GM12891 (cell line): ENCODE measurements around a stretch of chr6.

DNA sequence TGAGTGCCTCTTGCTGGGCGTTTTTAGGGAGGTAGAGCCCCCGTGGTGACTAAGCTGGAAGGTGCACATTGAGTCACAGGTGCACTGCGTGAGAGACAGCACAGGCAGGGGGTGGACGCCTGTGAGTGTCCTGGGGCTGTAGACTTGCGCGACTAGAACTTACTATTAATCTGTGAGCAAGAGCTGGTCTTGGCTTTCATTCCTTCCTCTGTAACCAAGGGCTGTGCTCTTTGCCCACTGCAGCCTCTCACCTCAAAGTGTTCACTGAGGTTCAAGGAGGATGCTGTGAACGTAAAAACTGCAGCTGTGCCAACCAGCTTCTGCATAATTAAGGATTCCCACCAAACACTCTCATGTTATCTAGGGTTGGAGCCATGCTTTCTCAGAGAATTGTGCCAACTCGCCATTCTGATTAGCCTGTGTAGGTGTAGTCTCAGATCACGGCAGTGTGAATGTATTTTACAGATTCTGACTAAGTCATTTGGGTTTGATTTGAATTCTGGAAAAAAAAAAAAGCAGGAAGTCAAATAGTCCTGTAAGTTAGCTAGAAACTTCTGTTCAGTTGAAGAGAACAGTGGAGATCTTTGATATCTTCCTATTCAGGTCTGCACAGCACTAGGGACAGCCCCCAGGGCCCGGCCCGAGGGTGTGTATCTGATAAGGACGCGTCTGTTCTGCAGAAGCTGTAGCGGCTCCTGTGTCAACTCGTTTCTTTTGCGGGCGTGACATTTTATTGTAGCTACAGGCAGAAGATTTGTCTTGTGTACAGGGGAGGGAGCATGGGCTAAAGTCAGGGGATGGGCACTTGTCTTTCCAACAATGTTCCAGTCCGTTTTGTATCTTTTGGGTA, 12.1 kb downstream of the IRF4 start:
- RRBS: no CpG with 5 or more reads among the region's 18 CpGs

DNA sequence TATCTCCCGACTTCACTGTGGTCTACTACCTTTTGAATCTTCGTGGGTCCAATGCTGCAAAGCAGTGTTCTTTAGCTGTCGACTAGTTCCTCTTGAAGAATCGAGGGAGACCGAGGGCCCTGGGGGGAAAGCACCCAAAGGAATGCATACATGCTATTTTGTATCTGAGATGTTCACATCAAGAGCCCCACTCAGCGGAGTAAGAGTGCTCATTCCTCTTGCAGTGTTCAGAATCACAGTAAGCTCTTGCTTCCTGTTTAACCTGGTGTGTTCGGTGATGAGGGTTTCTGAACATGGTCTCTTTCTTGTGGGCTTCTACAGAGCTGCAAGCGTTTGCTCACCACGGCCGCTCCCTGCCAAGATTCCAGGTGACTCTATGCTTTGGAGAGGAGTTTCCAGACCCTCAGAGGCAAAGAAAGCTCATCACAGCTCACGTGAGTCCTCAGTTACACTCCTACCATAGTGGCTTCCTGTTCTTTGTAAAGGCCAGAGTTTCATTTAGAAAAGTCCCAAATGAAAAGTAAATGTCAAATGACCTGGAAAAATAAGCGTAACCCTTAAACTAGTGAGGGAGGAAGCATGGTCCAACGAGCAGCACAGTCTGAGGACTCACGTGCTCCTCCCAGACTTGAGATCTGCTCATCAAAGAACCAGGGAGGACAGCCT, 13.3 kb downstream of the IRF4 start:
- RRBS: no CpG with 5 or more reads among the region's 14 CpGs

DNA sequence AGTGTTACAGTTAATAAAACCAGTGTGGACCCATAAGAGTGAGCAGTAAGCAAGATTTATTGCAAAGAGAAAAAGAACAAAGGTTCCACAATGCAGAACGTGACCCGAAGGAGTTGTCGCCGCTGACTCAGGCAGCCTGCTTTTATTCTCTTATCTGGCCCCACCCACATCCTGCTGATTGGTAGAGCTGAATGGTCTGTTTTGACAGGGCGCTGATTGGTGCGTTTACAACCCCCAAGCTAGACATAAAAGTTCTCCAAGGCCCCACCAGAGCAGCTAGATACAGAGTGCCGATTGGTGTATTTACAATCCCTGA, 33.9 kb downstream of the IRF4 start:
- RRBS: no CpG with 5 or more reads among the region's 7 CpGs

DNA sequence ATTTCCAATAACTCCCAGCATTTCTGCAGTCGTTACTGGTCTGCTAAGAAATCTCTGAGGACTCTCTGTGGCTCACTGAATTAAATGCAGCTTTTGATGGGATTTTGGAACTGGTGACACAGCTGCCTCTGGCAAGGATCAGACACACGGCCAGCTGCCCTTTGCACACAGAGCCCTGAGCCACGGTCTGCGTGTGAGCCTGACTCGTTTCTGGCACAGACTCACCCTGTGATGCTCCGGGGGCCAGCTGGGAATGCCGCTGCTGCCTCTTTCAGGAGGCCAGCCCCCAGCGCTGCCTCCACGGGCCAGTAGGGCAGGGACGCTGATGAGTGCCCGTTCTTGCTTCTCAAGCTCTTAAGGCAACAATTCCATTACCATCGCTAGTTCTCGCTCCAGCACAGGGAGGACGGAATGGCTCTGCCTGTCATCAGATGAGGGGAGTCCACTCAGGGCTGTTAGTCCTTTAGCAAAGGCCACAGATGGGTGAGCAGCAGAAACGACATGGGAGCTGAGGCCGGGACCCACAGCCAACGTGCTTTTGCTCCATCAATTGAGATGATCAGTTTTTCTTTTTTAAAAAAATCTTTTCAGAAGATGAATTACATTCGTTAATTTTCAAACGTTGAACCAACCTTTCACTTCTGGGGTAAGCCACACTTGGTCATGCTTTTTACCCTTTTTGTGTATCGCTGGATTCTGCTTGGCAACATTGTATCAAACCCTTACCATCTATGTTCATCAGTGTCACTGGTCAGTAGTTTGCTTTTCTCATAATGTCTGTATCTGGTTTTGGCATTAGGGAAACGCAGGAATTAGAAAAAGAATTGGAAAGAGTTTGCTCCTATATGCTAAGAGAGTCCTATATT, 61.8 kb downstream of the IRF4 start:
- RRBS: no CpG with 5 or more reads among the region's 21 CpGs

DNA sequence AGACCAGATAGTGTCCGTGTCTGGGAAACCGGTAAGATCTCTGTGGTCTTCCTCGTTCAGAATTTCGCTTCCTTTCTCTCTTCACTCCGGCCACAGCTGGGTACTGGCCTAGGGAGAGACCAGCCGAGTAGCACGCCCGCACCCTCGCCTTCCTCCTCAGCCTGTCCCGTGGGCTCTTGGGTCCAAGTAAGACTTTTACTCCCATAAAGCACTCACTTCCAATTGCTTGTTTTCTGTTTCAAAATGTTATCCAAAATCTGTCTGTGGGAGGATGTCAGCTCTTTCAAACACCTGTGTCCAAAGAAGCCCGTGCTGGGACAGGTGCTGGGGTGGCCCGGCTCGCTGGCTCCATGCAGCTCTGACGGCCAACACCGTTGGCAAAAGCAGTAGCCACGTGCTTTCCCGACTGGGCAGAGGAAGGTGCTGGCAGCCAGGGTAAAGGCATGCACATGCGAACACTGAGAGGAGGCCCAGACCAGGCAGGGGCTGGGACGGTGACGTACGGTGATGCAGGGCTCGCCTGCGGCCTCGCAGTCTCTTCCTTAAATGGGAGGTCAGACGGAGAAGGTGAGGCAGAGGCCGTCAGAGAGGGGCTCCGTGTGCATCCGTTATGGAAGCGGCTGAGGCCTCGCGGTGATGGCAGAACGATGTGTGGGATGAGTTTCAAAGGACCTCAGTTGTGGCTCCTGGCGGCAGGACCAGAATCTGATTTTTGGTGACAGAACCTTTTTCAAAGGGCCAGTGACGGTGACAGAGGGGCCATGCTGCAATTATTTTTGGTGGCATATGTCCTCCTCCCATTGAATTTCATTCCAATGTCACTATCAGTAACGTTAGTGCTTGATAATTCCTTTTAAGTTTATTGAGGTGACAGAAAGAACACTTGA, 112.4 kb downstream of the IRF4 start:
- RRBS: no CpG with 5 or more reads among the region's 35 CpGs

GRCh38 chr6:1047943-1048172, 264.0 kb upstream of the FOXQ1 start:
- RRBS: no CpG with 5 or more reads among the region's 8 CpGs

- RRBS: no CpG with 5 or more reads among the region's 17 CpGs
Observed at GRCh38 chr6:1110975-1111703, 200.8 kb upstream of the FOXQ1 start.

DNA sequence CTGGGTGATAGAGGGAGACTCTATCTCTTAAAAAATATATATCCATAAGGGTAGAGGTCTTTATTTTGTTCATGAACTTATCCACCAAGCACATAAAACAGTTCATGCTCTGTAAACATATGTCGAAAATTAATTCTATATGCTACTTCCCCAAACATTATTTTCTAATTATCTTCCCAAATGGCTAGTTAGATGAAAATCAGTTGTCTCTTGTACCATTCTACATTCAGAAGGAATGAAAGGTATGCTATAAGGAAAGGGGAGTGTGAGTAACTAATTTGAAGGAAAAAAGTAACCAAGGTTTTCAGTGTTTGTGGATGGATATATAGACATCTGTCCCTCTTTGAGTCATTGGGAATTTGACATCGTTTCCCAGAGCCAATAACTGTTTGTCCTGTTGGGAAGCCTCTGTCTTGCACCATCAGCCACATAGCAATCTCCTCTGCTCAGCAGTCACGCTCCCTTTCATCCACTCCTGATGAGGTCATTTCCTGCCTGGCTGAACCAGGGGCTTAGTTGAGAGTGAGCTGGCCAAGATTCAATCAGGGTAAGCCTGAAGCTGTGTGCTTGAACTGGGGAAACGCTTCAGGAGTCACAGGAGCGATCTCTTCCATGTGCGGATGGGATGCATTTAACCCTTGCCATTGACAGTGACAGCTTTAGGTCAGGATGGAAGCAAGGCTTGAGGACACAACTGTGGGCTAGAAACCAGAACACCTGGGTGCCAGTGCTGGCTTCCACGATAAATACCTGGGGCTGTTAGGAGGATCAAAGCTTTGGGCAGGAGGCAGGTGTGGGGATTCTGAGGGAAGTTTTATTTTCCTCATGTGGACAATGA, 121.6 kb upstream of the FOXQ1 start:
- RRBS: no CpG with 5 or more reads among the region's 7 CpGs

DNA sequence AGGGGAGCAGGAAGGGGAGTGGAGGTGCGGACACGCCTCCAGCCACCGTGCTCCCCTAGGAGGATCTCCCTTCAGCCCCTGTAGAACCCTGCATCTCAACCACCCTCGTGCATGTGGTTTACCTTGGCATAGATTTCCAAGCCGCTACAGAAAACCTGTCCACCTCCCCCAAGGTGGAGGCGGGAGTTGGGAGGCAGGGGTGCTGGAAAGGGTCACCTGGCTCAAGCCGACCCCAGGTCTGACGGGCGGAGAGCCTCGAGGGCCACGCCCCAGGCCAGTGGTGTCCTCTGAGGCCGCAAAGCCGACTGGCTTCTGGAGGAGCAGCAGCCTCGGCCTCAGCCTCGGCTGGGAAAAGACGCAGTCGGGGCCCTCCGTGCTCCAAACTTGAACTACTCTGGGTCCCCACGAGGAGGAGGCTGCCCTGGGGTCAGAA, 6.4 kb upstream of the FOXF2 start:
- RRBS: no CpG with 5 or more reads among the region's 19 CpGs

DNA sequence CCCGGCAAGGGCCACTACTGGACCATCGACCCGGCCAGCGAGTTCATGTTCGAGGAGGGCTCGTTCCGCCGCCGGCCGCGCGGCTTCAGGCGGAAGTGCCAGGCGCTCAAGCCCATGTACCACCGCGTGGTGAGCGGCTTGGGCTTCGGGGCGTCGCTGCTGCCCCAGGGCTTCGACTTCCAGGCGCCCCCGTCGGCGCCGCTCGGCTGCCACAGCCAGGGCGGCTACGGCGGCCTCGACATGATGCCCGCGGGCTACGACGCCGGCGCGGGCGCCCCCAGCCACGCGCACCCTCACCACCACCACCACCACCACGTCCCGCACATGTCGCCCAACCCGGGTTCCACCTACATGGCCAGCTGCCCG, 1.1 kb downstream of the FOXF2 start:
- RRBS: 17% methylated on average over 10 of the region's 46 CpGs

DNA sequence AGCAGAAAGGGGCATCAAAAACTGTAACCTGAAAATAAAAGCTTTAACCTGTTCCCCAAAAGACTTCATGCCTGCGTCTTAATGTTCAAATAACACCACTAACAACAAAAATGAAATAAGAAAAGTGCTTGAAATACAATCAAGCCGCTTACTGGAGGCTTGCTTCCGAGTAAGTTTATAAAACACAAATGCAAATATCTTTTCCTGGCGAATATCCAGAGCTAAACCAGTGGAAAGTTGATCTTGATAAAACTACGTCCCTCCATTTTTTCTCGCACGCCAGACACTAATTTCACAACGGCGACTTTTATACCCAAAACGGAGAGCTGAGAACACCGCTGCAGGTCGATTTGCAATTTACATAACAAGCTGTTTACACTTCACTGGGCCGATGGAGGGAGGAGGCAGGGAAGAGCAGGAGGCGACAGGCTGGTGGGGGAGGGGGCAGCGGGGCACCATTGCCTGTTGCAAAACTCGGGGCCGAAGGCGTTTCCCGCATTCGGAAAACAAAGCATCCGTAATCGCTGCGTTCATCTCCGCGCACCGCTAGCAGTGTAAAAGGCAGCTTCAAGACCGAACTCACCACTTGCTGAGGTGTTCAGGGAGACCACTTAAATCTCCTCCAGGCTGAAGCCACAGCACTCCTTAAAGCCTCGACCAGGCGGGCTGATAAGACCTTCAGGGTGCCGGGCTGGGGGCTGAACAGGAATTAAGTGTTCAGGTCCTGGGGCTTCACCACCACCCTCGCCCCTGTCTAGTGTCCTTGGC, 2.2 kb upstream of the FOXC1 start:
- RRBS: no CpG with 5 or more reads among the region's 31 CpGs

DNA sequence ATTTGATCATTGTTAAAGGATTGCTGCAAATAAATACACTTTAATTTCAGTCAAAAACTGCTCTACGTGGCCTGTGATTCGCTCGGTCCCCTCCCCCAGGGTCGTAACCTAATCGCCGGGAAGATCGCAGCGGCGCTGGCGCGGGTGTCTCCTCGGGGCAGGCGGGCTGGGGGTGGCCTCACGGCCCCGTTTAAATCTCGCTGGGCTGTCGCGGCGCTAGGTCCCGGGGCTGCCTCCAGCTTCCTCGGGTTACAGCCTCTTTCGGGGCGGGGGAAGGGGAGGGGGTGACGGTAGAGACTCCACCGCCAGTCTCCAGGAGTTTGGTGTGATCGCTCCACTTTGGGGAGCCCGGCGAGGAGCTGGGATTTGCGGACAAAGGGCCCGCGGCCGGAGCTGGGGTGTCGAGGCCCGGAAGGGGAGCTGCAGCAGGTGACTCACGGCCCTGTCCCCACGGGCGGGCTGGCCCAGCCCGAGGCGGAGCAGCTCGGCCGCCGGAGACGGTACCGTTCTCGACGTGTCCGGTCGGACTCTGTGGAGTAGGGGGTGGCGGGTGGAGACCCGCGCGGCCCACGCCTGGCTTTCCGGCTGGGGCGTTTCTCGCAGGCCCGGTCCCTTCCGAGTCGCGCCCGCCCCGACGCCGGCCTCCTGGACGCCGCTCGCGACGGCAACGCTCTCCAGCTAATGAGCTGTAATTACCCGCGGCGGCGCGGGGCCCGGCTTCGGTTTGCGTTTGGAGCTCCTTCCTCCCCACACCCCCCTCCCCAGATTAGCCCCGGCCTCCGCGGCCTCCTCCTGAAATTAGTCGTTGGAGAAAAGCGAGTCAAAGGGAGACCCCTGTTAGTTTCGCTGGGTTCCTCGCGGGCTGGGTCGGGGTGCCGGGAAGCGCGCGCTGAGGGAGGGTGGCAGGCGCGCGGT, 4.4 kb downstream of the FOXC1 start:
- RRBS: 25% methylated on average over 38 of the region's 94 CpGs

- RRBS: 100% methylated on average over 1 of the region's 8 CpGs
Observed at GRCh38 chr6:1645939-1646517, 36.3 kb downstream of the FOXC1 start.

DNA sequence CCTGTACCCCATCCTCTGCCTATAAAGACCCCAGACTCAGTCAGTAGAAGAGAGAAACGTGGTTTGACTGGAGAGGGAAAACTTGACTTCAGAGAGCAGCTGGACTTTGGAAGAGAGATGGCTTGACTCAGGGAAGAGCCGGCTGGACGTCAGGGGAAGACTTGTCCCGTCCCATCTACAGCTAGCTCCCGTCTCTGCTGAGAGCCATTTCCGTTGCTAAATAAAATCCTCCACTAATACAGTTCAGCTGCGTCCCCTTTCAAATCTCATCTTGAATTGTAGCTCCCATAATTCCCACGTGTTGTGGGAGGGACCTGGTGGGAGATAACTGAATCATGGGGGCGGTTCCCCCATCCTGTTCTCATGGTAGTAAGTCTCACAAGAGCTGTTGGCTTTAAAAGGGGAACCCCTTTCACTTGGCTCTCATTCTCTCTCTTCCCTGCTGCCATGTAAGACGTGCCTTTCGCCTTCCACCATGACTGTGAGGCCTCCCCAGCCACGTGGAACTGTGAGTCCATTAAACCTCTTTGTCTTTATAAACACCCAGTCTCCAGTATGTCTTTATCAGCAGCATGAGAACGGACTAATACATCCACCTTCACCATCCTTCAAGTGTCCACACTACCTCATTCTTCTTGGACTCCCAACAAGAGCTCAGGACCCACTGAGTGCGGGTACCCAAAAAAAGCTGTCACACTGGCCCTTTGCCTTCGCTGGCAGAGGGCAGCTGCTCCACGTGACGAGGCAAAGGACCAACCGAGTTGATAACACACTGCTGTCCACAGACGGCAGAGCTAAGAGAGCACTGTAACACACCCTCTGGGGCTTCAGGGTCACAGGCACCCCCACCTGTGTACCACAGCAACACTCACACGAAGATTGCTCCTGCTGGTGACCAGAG, 313.1 kb downstream of the FOXC1 start:
- RRBS: no CpG with 5 or more reads among the region's 20 CpGs

GRCh38 chr6:2225425-2226131, 19.8 kb downstream of the GMDS start:
- RRBS: no CpG with 5 or more reads among the region's 5 CpGs

GRCh38 chr6:2352087-2352597, 106.7 kb upstream of the GMDS start:
- RRBS: no CpG with 5 or more reads among the region's 3 CpGs

DNA sequence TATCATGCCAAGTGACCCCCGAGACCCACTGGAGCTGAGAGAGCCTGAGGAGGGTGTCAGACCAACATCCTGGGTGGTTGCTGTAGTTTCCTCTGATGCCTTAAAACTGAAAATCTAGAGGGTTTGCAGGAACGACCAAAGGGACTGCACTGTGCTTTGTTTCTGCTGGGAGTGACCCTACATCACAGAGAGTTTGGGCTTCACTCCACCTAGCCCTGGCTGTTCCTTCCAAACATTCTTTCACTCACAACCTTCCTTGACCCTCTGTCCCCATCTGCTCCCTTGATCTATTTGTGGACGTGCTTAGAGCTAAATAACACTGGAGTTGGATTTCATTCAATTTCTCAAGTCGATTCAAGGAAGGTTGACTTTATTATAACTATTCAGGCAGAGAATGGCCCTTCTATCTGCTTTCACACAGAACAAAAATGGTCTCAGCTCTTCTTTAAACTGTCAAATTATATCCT, 18.1 kb downstream of the MYLK4 start:
- RRBS: no CpG with 5 or more reads among the region's 4 CpGs

DNA sequence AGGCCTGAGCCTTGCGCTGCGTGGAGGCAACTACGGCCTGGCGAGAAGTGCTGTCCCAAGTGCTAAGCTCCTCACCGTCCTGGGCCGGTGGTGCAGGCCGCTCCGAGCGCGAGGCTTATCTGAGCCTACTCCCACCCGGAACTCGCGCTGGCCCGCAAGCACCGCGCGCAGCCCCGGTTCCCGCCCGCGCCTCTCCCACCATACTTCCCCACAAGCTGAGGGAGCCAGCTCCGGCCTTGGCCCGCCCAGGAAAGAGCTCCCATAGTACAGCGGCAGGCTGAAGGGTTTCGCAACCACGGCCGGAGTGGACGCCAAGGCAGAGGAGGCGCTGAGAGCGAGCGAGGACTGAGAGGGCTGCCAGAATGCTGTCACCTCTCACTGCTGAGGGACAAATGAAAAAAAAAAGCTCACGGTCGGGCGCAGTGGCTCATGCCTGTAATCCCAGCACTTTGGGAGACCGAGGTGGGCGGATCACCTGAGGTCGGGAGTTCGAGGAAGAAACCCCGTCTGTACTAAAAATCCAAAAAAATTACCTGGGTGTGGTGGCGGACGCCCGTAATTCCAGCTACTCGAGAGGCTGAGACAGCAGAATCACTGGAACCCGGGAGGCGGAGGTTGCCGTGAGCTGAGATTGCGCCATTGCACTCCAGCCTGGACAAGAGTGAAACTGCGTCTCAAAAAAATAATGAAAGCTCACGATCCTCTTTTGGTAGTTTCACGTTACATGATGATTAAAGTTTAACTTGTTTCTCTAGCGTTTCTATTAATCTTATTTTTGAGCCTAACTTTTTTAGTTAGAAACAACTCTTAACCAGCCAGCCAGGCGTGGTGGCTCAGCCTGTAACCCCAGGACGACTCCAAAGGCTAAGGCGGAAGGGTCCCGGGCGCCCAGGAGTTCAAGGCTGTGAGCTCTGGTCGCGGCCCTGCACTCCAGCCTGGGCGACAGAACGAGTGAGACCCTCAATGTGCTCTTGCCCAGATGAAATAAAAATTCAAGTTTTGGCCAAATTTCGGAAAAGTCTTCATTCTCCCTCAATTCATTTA, 1.4 kb upstream of the WRNIP1 start:
- RRBS: 98% methylated on average over 7 of the region's 61 CpGs

DNA sequence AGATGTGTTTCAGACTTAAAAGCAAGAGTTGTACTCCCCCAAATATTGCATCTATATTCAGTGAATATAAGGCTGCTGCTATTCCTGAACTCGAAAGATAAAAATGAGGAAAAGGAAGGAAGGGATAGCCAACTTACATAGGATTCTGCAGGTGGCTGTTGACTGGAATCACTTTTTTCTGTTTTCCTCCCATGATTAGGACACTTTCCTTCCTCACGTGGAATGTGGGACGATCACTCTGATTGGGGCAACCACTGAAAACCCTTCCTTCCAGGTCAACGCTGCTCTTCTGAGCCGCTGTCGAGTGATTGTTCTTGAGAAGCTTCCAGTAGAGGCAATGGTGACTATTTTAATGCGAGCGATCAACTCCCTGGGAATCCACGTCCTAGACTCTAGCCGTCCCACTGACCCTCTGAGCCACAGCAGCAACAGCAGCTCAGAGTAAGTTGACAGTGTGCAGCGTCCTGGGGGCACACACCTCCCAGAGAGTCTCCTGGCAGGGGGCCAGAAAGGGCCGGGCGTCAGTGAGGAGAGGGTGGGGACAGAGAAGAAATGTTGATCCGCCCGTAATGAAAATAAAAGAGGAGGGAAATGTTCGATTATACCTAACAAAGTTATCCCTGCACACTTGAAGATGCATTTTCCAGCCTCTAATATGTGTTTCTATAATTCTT, 4.9 kb downstream of the WRNIP1 start:
- RRBS: no CpG with 5 or more reads among the region's 16 CpGs

- RRBS: no CpG with 5 or more reads among the region's 3 CpGs
Observed at GRCh38 chr6:2838502-2838701, 3.3 kb downstream of the SERPINB1 start.